Fibroblast of villous mesenchyme (primary cell): ENCODE data around the genes FOXJ3, CLDN19 and C1orf210.

DNA sequence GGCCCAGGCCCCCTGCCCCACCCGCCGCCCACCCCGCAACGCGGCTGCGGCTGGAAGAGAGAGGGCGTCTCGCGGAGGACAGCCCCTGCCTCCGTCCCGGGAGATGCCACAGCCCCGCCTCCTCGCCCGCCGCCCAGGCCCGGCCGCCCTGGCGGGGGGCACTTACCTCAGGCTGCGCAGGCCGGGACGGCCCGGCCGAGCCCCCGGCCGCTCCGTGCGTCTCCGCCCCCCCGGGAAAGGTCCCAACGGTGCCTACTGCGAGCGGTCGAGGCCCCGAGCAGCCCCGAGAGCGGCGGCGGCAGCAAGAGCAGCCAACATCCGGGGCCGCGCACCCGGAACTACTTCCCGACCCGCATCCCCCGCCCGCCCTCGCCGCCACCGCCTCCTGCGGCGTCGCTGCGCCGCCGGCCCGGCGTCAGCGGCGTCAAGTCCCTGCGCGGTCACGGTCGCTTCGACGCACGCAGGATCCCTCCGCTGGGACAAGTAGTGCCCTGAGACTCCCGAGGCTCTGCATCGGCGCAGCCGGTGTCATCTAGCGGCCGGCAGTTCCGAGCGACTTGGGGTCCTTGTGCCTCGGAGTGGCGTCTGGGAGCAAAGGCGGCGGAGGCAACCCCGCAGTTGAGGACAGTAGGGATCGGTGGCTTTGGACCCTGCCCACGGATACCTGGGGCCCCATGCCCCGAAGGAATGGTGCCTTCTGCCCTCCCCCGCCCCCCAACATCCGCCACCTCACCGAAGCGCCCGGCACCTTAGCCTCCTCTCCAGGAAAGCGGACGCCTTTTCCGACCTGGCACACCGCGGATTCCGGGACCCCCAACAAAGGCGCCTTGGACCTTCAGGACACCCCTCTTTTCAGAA is at the start of gene FOXJ3:
TSS of gene FOXJ3 (minus strand) at position 343 of the 858 bp plus-strand sequence.
- CAGE, long polyA plus RNA: no peak

- CAGE, long polyA plus RNA: no peak
Measured at GRCh38 chr1:42463590-42464602, 810 bp downstream of the CCDC30 start.

- CAGE, long polyA plus RNA: no peak
Measured at GRCh38 chr1:42682899-42683385, 724 bp downstream of the YBX1 start.

GRCh38 chr1:42688530-42689122 is 6.4 kb downstream of the YBX1 start:
- CAGE, long polyA plus RNA: no peak

- CAGE, long polyA plus RNA: no peak
Measured at GRCh38 chr1:42699092-42699850, 17.1 kb downstream of the YBX1 start.

- CAGE, long polyA plus RNA: no peak
Measured at GRCh38 chr1:42715858-42716499, 24.1 kb downstream of the CLDN19 start.

- CAGE, long polyA plus RNA: no peak
Measured at GRCh38 chr1:42739817-42740527, at the start of gene CLDN19. TSS of gene CLDN19 (minus strand) at chr1:42740236.

DNA sequence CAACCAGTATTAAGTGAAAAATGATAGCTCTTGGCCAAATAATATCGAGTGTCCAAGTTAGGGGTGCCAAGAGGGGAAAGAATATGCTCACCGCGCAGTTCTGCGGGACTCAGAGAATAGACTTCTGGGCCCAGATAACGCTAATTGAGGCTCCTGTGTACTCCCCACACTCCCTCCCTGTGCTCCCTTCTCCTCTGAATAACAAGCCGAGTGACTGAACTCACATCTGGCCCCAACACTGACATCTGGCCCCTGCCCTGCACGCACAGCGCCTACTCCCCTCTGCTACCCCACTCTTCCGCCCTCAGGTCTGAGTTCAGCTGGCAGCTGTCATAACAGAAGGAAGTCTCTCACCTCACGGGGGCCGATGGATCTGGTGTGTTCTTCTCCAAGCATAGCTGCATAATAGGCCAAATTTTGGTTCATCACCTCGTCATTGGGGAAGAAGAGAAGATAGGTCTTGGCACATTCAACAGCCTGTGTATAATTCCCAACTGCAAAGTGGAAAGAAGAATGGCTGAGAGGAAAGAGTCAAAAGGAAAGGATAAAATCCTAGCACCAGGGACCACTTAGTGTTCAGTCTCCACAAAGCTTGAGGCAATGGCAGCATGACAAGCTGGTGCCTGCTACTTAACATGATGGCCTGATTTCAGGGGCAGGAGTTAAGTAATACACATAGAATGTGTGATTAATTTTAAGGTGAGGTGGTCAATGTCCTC is 9.2 kb downstream of the P3H1 start:
- CAGE, long polyA plus RNA: no peak

GRCh38 chr1:42850971-42851440 is 4.6 kb downstream of the ZNF691 start:
- CAGE, long polyA plus RNA: no peak

- CAGE, long polyA plus RNA: no peak
Measured at GRCh38 chr1:42922782-42923408, 35.8 kb downstream of the SLC2A1 start.

GRCh38 chr1:43069672-43070273 is 77.9 kb upstream of the CFAP144 start:
- CAGE, long polyA plus RNA: no peak

- CAGE, long polyA plus RNA: no peak
Measured at GRCh38 chr1:43121199-43121898, 26.4 kb upstream of the CFAP144 start.

DNA sequence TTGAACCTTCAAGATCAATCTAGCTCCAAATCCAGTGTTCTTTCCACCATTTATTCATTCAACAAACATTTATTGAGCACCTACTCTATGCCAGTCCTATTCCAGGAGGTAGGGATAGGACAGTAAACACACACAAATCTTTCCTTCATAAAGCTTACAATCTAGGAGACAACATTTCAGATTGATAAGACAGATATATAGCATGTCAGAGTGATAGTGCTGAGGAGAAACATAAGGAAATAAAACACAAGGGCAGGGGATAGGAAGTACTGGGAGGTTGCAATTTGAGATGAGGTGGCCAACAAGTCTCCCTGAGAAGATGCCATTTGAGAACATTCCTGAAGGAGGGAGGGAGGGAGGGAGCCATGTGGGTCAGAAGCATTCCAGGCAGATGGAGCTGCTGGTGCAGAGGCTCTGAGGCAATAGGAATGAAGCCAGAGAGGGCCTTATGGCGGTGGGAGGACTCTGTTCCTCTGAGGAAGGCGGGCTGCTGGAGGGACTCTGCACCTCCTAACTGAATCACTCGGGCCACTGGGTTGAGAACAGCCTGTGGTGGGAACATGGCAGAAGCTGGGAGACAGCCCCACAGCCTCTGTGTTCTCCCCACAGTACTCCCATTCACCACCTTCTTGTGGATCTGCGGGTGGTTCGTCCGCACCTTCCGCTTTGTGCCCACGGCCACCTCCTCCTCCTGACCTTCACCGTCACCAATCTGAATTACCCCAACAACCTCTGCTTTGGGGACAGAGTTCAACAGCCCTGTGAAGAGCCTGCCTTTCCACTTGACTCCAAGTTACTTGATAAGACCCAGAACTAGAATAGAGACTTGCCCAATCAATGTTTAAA is 2.6 kb upstream of the TMEM125 start:
- CAGE, long polyA plus RNA: no peak

- CAGE, long polyA plus RNA: no peak
Measured at GRCh38 chr1:43271291-43272177, 1.8 kb downstream of the TMEM125 start.

DNA sequence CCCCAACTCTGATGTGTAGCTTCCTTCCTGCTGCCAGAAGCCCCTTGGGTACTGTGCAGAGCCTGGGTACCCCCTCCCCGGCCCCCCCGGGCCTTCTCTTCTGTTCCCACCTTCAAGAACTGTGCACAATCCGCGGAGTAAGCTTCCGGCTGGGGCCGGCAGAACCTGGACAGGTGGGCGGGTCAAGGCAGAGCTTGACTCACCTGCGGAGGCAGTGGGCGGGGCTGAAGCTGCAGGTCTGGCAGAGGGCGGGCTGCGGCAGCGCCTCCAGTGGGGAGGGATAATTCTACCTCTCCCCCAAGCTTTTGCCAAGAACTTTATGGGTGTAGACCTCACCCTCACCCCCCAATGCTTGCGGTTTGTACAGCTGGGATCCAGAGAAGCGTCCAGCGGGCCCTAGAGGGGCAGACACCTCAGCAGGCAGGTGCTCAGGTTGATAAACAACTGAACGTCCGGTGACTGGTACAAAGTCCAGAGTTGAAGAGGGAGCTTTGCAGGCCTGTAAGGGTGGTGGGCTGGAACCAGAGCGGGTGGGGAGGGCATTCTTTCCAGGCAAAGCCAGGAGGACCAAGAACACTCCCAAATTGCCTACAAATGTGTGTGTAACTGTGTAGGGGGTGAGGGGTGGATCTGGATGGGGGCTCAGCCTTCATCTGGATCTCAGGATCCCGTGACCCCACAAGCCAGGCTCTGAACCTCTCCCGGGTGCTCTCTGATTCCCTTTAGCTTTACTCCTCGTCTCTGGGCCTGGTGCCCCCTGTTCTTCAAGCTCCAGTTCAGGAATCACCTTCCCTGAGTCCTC is at the start of gene C1orf210:
TSS of gene C1orf210 (minus strand) at position 139 of the 802 bp plus-strand sequence.
- CAGE, long polyA plus RNA: no peak

GRCh38 chr1:43303116-43303783 is 2.5 kb downstream of the TIE1 start:
- CAGE, long polyA plus RNA: no peak

DNA sequence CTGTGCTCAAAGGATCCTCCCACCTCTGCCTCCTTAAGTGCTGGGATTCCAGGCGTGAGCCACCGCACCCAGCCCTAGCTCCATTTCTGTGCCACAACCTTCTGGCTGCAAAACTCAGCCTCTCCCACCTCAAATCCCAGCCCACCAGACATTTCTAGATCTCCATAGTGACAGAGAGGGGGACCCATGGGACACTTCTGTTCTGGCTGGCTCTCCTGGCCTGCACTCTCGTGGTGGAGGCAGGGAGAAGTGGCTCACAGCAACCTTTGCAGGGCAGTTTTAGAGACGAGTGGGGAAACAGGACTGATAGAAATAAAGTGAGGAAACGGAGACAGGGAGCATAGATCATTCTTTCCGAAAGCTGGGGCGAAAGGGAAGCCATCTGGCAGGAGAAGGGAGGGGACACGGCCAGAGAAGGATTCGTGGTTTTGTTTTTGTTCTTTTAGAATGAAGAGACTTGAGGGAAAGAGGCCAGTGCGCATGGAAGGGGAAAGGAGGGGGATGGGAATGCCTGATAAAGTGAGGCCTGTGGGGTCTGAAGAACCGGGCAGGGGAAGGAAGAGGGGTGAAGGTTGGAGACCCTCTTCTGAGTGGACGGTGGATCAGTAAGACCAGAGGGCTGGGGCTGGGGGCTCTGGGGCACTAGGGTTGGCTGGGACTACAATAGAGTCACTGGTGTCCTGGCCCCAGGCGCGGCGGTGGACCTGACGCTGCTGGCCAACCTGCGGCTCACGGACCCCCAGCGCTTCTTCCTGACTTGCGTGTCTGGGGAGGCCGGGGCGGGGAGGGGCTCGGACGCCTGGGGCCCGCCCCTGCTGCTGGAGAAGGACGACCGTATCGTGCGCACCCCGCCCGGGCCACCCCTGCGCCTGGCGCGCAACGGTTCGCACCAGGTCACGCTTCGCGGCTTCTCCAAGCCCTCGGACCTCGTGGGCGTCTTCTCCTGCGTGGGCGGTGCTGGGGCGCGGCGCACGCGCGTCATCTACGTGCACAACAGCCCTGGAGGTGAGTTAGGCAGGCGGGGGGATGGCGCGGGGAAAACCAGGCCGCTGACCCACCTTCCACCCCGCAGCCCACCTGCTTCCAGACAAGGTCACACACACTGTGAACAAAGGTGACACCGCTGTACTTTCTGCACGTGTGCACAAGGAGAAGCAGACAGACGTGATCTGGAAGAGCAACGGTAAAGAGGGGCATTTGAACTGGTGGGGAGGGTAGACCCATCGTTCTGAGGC is 3.8 kb downstream of the TIE1 start:
- CAGE, long polyA plus RNA: no peak

DNA sequence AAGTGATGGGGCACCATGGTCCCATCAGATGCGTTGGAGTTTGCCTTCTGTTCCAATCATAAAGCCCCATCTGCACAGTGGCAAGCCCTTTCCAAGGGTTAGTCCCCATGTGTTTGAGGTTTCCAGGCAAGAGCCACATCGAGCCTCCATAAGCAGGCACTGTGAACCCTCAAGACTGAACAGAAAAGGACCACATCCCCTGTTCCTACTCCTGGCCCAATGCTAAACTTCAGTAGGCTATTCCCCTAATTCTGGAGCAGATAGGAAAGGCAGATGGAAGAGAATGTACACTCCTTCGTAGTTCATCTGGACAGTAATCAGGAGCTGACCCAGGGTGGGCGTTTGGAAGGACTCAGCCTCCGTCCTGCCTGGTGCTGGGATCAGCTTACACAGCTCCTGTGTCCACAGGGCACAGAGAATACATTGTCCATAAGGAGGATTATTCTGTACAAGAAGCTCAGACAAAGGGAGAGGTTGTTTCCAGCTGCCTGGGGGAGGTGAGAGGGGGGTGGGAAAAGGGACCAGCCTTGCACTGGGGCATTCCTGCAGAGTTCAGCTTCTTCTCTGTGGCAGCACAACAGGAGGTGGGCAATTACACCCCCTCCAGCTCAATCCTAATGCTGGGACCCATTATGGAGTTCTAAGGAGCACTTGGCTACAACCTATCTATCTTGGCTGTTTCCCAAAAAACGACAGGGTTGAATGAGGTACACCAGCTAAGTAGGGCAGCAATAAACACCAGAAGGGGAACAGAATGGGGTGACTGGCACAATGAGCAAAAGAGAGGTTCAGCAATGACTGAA is 7.6 kb downstream of the MED8 start:
- CAGE, long polyA plus RNA: no peak

GRCh38 chr1:43448979-43449428 is 4.7 kb downstream of the HYI start:
- CAGE, long polyA plus RNA: no peak

GRCh38 chr1:43460823-43461422 is 7.2 kb upstream of the HYI start:
- CAGE, long polyA plus RNA: no peak